PFSK-1 (cell line): Measurements from ENCODE around the genes TMEM98, CCL1, NLE1 and SLFN13.

DNA sequence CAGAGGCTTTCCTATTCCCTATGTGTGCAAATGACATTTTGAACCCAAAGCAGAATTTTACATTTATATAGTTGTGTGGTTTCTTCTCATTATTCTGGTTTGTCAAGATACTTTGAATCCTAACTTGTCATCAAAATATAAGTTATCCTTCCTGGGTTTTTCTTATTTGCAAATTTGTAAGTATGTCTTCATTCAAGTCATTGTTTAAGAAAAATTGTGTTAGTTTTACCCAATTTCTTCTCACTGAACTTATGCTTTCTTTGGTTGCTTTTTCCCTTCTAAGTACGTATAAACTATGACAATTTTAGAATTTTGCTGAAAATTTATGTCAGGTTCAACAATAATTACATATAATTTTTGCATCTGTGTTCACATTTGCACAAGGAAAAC is 99.6 kb downstream of the CDK5R1 start:
- RRBS, result no CpG with 5 or more reads among the region's 1 CpG

- RRBS, result no CpG with 5 or more reads among the region's 7 CpGs
Observed at GRCh38 chr17:32927149-32927575, 791 bp upstream of the TMEM98 start.

DNA sequence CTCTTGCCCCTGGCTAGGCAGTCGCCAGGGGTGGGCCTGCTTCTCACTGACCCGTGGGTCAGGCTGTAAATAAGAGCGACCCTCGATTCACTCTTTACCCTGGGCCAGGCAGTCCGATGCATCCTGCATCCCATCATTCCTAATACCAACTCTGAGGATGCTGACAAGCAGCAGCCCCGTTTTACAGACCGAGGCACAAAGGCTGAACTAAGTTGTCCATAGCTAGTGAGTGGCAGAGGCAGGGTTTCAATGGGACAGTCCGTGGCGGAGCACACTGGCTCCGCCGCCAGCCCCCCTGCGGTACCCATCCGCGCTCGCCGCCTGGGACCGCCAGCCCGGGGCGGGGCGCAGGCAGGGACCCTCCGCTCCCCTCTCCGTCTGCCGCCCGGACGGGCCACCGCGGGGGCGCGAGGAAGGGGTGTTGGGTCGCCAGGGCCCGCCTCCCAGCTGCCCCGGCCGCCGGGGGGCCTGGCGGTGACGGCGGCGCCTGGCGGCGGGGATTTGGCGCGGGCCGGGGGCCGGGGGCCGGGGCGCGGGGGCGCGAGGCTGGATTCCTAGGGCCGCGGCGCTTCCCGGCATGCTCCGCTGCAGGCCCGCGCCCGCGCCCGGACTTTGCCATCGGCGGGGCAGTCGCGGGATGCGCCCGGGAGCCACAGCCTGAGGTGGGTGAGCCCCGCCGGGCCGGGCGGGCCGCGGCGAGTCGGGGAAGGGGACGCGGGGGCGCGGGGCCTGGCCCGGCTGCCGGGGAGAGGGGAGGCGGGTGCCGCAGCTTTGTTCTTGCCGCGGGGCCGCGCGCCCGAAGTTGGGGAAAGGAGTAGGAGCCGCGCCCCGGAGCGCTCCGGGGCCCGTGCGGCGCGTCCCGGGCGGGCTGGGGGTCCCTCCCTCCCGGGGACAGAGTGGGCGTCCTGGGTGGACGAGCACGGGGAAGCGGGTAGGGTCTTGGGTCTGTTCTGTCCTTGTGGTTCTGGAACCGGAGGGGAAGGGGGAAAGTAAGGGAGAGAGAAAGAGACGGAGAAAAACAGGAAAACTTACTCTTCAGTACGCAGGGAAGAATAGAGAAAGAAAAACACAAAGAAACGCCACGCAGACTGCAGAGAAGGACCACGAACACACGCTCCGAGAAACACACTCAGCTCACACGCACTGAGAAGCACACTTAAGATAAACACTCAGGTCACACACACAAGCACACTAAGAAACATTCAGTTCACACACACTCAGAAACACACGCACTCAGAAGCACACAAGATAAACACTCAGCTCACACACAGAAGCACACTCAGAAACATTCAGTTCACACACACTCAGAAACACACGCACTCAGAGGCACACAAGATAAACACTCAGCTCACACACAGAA is at the start of gene TMEM98:
TSS of gene TMEM98 (plus strand) at position 578 of the 1,360 bp plus-strand sequence.
- RRBS, result 4% methylated on average over 64 of the region's 114 CpGs

DNA sequence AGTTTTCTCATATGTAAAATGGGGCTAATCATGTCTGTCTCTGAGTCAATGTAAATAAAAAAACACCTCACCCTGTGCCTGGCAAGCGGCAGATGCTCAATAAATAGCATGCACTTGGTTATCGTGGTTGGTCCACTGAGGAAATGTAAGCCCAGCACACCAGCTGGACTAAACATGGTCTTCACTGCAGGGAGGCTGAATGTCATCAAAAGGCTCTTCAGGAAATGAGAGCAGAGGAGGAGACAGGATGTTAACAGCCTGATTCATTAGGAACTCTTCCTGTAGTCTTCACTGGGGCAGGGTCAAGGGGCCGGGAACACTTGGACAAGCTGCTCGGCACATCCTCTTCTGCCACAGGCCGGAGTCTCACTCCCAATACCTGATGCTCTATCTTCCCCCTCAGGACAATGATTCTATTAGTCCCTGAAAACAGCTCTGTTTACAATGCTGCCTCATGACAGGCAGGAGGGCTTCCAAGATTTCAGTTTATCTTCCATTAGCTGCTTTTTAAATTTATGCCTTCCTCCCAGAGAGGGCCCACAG is 213.7 kb upstream of the ASIC2 start:
- RRBS, result 7% methylated on average over 3 of the region's 5 CpGs

- RRBS, result no CpG with 5 or more reads among the region's 8 CpGs
Observed at GRCh38 chr17:33509236-33509840, 216.2 kb upstream of the ASIC2 start.

DNA sequence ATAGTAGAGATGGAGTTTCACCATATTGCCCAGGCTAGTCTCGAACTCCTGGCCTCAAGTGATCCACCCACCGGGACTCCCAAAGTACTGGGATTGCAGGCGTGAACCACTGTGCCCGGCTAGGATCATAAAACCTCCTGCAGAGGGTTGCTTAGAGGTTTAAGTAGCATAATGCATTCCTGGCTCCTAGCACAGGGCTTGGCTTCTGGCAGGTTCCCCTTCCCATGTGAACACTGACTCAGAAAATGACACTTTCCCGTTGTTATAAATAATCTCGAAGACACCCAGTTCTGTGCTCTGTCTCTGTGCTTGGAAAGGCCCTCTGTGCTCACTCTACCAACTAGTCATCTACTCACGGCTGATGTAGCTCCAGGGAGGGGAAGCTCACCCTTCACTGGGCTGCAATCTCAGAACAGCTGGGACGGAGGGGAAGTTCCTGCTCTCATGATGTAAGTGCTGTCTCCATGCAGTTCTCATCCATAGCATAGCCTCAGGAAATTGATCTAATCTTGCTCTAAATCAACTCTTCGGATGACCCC is 230.4 kb upstream of the ASIC2 start:
- RRBS, result 25% methylated on average over 2 of the region's 9 CpGs

- RRBS, result no CpG with 5 or more reads among the region's 7 CpGs
Observed at GRCh38 chr17:34362937-34363601, at the start of gene CCL1. Gene CCL1 (minus strand): TSS chr17:34363233.

DNA sequence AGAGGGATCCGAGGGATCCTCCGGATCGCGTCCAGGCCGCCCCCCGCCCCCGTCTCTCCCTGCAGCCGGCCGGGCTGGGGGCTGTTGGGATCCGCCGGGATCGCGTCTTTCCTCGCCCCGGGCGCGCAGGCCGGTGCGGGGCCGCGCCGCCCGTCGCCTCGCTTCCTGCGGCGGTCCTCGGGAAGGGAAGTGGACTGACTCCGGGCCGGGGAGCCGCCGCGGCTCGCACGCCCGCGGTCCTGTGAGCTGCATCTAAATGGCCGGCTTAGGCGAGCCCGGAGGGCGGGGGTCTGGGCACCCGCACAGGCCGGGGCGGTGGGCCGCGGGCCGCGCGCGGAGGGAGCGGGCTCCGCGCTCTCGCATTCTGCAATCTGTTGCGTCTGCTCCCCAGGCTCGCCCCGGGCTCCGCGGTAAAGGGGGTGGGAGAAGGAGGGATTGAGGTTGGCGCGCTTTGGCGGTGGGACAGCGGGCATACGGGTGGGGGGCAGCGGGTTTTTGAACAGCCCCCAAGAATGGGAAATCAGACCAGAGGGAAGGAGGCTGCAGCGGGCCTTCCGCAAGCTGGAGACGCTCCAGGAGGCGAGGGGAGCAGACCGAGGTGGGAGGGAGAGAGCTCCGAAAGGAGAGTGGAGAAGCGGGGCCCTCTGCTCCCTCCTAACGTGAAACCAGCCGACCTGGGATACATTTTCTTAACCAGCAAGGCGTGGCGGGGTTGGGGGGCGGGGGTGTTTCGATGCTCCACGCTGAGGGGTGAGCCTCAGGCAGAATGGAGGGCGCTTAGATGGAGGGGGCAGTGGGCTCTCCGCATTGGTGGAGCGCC is 2.3 kb downstream of the TMEM132E start:
- RRBS, result 1% methylated on average over 40 of the region's 82 CpGs

GRCh38 chr17:34637326-34637735 is 57.9 kb downstream of the TMEM132E start:
- RRBS, result 83% methylated on average over 6 of the region's 33 CpGs

DNA sequence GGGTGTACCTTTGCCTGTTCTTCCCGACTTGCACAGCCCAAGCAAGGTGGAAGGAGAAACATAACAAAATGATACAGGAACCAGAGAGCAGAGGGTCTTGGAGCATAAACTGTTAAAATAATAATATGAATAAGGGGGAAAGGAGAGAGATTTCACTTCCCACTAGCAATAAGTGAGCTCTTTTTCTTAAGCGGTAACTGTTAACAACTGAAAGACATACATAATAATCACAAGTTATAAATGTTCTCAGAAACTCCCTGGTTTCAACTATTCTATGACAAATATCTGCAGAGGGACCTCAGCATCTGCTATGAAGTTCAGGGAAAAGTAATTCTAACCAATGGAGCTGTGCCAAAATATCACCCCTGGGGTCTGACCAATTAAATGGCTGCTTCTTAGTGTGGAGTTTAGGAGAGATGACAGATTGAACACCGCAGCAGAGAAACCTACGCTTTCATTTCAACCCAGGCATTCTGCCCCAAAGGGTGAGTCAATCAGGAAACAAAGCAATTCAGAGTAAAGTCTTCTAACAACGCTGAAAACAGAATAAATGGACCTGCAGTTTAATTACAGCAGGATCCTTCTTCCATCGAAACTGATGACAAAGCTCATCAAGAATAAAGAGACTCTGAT is 17.0 kb downstream of the RFFL start:
- RRBS, result no CpG with 5 or more reads among the region's 6 CpGs

GRCh38 chr17:35051074-35051662 is 12.3 kb downstream of the RFFL start:
- RRBS, result no CpG with 5 or more reads among the region's 3 CpGs

- RRBS, result no CpG with 5 or more reads among the region's 2 CpGs
Observed at GRCh38 chr17:35084988-35085373, 21.5 kb upstream of the RFFL start.

DNA sequence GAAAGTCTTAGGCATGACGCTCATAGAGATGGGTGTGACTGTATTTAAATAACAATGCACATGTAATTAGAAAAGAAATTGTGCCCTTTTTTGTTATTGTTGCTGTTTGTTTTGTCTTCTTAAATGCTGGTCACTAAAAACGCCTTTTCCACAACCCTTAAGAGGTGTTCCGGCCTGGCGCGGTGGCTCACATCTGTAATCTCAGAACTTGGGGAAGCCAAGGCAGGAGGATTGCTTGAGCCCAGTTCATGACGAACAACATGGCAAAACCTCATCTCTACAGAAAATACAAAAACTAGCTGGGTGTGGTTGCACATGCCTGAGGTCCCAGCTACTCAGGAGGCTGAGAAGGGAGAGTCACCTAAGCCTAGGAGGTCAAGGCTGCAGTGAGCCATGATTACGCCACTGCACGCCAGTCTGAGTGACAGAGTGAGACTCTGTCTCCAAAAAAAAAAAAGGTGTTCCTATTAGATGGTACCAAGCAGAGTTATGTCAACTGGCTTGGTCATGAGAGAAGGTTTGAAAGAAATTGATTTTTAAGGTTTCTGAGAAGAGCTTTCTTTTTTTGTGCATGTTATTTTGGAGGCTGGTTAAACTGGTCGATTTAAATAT is 23.5 kb upstream of the RFFL start:
- RRBS, result no CpG with 5 or more reads among the region's 9 CpGs

DNA sequence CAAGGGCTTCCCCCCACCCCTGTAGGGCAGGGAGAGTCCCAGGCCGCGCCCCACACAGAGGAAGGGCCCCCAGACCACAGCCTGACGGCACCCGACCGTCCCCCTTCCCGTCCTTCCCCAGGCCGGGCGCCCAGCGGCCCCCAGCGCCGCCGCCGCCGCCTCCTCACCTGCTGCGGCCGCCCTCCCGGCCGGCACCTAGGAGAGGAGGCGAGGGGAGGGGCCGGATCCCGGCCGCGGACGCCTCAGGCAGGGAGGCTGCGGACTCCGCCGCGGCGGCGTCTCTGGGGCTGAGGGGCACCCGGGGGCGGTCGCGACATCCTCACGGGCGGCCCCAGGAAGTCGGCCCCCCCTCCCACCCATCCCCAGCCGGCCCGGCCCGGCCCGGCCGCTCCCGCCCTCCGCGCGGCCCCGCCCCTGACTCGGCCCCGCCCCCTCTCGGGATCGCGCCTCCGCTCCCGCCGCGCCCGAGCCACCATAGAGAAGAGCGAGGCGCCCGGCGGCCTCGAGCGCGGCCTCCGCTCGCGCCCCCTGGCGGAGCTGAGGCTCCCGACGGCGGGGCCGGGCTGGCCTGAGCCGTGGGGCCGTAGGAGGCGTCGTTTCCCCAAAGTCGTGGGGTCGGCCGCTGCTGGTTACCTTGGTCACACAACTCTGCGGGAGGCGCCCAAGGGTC is 25.6 kb upstream of the RFFL start:
- RRBS, result under 1% methylated on average over 53 of the region's 81 CpGs

DNA sequence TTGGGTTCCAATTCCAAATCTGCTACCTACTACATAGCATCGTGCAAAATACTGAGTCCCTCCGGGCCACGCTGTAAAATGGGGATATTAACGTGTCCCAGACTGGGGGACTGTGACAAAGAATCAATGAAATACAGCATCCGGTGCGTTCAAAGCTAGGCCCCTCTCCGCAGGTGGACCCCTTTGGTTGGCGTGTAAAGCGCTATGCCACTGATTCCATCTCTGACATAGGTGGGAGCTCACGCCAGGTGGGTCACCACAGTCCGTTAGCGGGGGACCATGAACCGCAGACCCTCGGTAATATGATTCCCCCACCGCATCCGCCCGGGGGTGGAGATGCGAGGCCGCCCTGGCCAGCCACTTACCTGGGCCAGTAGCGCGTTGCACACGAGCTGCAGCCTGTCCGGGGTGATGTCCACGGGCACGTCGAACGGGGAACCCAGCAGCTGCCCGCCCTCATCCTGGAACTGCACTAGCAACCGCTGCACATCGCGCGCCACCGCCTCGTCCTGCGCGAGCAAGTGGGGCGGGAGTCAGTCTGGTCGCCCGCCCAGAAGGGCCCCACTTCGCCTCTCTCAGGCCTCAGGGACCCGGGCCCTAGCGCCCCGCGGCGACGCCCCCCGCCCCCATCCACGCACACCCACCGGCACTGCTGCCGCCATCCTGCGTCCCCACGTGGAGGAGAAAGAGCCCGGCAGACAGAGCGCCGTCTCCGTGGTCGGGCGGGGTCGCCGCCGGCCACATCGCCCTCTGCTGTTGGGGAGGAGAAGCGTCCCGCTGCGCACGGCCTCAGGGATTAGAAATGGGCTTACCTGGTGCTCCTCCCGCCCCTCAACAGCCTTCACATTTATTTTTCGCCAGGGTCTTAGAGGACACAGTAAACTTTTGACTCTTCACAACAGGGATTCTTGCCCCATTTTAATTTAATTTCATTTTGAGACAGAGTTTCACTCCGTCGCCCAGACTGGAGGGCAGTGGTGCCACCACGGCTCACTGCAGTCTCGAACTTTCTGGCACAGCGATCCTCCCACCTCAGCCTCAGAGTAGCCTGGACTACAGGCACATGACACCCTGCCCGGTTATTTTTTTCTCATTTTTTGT is at the start of gene NLE1:
TSS of gene NLE1 (minus strand) at position 690 of the 1,101 bp plus-strand sequence.
- RRBS, result 1% methylated on average over 29 of the region's 74 CpGs

- RRBS, result no CpG with 5 or more reads among the region's 8 CpGs
Observed at GRCh38 chr17:35160697-35161199, 13.1 kb downstream of the UNC45B start.

DNA sequence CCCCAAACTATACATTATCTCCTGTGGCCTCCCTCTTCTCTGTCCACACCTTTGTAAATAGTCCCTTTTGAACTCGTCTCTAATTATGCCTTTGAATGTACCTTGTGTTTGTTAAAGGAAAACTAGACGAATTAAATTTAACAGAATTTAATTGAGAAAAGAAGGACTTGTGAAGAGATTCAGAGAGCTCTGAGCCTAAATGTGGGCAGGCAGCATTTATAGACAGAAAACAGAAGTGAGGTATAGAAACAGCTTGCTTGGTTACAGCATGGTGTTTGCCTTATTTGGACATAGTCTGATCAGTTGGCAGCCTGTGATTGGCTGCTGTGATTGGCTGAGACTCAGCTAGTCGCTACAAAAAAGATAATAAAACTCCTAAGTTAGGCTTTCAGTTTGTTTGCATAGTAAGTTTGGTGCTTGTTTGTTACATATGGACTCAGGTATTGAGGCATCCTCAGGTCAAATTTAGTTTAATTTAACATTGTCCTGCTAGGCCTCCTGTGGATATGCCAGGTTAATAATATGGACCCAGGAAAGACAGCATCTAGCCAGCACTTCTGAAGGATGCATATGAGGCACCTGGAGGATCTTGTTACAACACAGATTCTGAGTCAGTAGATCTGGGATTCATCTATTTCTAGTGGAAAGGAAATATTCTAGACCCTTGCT is 43.3 kb downstream of the SLFN5 start:
- RRBS, result no CpG with 5 or more reads among the region's 3 CpGs

DNA sequence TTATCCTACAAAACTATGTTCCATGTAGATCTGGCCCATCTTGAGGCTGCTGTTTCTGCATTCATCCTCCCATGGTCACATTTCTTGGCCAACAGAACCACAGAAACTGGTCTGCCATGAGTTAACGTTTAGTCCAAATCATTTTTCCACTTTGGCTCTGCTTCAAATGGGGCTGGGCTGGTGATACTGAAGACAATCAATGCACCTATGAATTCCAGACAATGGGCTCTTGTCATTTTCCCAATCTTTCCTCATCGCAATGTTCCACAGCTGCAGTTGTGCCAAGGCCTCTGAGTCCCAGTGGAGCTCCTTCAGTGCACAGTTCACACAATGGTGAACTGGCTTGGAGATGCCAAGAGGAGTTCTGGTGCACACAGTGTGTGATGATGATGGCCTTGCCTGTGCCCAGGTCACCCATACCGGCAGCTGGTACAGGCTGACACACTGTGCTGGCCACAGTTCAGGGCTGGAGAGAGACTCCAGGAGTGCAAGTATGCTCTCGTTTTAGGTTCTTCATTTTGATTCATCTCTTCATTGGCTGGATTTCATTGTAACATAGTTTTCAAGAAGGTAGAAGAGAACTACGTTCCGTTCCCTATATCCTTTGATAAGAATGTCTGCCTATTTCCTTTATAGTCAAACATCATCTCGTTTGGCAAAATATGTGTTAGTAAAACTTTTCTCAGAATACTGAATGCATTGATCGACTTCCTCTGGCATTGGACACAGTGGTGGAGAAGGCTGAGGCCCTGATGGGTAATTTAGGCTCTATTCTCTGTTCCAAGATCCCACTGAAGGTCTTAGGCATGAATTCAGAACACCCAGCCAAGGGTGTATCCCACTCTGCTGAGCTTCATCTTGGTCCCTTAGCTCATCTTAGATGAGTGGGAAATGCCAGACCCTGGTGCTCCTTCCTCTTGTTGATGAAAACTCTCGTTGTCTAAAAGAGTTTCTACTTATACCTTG is 22.3 kb downstream of the SLFN12 start:
- RRBS, result no CpG with 5 or more reads among the region's 9 CpGs

DNA sequence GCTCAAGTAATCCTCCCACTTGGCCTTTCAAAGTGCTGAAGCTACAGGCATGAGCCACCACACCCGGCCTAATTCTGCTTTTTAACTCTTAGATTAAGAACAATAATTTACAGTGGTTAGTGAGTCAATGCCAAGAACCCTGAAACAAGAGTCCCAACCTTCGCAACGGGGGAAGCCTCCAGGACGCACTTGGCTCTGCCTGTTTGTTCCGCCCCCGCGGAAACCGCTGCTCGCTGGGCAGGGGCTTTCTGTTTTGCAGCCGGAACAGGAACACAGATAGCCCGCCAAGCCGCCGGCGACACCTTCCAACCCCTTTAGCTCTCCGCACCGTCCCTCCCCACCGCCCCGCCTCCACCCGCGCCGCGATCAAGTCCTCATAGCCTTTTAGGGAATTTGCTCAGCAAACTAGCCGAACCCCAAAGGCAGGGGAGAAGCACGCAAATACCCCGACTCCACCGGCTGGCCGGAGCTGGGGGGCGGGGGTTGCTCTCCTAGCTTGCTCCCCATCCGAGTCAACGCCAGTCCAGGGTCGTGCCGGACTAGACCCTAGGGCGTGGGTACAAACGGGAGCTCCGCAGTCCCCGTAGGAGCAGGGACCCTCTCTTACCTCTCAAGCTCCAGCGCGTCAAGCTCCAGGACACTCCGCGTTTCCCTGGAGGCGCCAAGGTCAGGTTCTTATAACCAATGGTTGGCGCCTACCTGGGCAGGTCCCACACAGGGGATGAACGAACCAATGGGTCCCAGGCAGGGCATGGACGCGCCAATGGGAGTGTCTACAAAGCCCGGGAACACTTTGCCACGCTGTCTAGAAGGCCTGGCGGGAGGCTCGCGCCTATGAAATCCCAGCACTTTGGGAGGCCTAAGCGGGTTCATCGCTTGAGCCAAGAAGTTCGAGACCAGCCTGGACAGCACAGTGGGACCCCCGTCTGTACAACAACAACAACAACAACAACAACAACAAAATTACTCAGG is at the start of gene SLFN13:
TSS of gene SLFN13 (minus strand) at position 652 of the 972 bp plus-strand sequence.
- RRBS, result 25% methylated on average over 6 of the region's 54 CpGs